Tongue (tissue), 2 donors: ENCODE data around the gene PAOX.

GRCh38 chr10:133236366-133236801, 1.3 kb upstream of the VENTX start:
- RAMPAGE, long total RNA: no peak

DNA sequence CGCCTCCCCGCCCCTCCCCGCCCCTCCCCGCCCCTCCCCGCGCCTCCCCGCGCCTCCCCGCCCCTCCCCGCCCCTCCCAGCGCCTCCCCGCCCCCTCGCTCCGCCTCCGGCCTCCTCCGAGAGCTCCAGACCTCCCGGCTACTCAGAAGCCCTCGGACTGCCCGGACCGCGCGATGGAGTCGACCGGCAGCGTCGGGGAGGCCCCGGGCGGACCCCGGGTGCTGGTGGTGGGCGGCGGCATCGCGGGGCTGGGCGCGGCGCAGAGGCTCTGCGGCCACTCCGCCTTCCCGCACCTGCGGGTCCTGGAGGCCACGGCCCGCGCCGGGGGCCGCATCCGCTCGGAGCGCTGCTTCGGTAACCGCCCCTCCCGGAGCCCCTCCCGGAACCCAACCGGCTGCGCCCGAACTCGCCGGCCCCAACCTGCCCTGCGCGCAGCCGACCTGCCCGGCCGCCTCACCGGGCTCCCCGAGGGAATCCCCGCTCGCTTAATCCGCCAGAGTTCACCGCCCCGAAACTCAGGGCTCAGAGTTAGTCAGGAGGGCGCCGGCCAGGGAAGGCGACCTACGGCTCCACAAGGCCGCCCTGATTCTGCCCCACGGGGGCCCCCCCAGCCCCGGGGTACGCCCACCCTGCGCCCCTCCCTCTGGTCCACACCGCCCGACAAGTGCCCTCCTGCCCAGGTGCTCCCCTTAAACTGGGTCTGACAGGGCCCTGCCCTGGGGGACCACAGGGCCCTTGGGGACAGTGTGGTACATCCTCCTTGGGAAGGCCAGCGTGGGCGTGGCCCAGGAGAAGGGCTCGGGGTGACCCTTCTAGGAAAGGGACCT, at the start of gene PAOX:
TSS of gene PAOX (plus strand) at position 119 of the 827 bp plus-strand sequence.
- RAMPAGE, long total RNA: no peak

- RAMPAGE, long total RNA: no peak
Observed at GRCh38 chr10:133419790-133420253, 4.6 kb downstream of the SPRN start.

GRCh38 chr10:133519660-133520957, 7.1 kb upstream of the CYP2E1 start:
- RAMPAGE, long total RNA: no peak

- RAMPAGE, long total RNA: no peak
Observed at GRCh38 chr10:133530868-133531137, 3.6 kb downstream of the CYP2E1 start.